SP-49 (cell line): ENCODE results near the genes CCSAP and NUP133.

DNA sequence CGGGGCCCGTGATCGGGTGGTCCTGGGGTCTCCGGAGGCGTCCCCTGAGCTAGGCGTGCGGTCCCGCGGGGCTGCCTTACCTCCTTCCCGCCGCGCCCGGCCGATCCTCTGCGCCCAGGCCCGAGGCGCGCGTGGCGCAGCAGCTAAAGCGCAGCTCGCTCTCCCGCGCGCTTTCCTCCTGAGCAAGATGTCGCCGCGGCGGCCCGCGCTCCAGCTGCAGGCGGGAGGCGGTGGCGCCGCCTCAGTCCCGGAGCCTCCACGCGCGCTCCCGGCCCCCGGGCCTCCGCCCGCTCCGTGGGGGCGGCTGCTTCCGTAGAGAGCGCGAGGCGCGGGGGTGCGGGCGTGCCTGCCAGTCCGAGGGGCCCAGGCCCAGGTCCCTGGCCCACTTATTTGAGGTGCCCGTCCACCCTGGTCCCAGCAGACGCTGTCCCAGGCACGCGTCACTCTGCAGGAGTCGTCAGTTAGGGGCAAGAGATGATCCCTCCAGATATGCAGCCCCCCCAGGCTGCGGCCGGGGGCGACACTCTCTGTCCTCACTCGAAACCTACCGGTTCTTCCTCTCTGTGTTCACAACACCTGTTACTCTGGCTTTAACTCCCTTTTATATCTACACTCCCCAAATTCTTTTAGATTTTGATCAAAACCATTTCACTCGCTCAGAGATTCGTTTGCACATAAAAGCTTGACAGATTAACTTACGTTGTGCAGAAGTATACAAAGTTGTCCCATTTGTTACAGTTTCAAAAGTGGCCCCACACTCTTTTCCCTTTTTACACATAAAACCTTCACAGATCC lies at the start of gene CCSAP:
Gene CCSAP (minus strand): TSS at position 216 of the 795 bp plus-strand sequence.
- PRO-cap: no peak

DNA sequence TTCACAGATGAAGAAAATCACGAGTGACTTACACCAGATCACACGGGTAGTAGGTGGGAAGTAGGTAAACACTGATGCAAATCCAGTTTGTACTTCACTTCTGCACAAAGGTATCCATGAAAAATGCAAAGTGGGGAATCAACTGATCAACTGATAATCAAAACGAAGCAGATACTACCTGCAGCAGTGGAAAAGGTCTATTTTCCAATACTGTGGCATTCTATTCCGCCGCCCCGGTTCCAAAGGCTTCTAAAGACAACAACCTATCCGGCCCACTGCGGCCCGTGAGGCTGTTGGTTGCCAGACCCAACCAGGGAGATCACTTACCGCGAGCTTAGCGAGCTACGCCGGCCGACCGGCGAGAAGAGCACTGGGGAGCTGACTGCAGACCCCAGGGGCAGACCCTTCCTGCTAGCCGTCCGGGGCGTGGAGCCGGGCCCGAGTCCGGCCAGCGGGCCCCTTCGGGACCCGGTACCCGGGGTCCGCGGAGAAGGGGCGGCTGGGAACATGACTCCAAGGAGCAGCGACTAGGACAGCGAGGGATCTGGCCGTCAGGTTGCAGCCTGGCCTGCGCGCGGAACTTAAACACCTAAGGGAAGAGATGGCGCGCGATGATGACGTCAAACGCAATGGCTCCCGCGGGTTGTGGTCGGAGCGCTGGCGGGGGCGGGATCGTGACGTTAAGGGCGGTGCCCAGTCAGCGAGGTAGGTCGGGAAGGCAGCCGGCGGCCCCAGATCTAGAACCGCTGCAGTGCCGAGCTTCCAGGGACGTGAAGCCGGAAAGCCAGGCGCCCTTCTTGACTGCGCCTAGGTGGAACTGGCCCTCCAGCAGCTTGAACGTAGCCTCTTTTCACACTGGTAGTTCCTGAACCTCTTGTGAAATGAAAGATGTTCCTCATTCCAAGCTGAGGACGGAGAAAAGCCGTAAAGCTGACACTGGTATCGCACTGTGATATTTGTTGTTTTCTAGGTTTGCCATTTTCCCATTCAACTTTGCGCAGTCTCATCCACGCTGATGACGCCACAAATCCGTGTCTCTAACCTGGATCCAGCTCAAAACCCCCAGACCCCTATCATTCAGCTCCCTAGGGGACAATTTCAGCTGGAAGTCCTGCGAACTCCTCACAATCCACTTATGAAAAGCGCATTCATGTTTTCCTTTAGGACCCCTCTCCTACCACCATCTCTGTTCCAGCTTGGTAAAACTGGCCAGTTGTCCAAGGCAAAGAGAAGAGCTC lies at the start of gene NUP133:
Gene NUP133 (minus strand): TSS at position 601 of the 1,238 bp plus-strand sequence.
- PRO-cap: bidirectional peak, plus-strand start at position 734 of the sequence, minus-strand start at position 587 of the sequence

DNA sequence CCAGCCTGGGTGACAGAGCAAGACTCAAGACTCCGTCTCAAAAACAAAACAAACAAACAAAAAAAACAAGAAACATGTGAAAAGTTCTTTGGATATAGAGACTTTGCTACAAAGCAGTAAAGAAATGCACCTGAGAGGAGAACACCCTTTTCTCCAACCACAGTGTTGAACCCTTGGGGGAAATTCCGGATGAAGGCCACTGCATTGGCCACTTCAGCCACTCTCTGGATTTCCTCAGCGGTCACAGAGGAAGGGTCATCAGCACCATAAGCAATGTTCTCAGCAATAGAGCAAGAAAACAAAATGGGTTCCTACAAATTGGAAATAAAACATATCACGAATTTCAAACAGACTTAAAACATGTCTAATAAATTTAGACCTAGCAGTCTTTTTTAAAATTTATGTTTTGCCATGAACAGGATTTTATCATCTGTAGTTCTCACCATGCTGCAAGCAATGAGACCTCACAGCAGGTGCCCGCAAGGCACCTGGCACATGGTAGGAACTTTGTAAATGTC lies 17.7 kb upstream of the NUP133 start:
- PRO-cap: no peak

GRCh38 chr1:229696193-229696970 lies 70.3 kb downstream of the URB2 start:
- PRO-cap: no peak

- PRO-cap: no peak
These were observed 218.5 kb downstream of the URB2 start for GRCh38 chr1:229844557-229844940.

DNA sequence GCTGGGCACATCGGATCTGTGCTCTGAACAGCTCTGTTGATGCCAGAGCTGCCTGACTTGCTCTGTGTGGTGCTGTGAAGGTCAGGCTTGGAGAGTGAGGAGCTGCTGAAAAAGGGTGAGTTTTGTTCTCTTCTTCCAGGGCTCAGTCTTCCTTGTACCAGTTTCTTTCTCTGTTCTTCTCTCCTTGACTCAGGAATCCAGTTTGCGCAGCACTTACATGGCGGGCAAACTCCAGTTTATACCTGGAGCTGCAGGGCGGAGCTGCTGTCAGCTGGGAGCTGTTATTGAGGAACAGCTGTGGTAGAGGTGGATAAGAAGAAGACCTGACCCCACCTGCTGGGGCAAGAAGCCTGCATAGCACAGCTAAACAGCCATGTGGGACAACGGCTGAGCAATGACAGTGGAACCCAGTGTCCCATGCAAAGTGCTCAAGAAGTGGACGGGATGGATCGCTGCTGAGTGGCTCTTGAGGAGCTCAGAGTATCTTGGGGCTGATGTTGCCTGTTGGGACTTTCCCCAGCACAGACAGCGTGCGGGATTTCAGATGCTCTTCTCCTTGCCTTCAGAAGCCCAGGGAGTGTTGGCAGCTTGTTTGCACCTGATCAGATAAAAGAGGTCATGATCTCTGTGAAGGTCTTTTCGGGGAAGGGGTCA lies 46.2 kb downstream of the GALNT2 start:
- PRO-cap: no peak

GRCh38 chr1:230113815-230114657 lies 47.0 kb downstream of the GALNT2 start:
- PRO-cap: no peak

DNA sequence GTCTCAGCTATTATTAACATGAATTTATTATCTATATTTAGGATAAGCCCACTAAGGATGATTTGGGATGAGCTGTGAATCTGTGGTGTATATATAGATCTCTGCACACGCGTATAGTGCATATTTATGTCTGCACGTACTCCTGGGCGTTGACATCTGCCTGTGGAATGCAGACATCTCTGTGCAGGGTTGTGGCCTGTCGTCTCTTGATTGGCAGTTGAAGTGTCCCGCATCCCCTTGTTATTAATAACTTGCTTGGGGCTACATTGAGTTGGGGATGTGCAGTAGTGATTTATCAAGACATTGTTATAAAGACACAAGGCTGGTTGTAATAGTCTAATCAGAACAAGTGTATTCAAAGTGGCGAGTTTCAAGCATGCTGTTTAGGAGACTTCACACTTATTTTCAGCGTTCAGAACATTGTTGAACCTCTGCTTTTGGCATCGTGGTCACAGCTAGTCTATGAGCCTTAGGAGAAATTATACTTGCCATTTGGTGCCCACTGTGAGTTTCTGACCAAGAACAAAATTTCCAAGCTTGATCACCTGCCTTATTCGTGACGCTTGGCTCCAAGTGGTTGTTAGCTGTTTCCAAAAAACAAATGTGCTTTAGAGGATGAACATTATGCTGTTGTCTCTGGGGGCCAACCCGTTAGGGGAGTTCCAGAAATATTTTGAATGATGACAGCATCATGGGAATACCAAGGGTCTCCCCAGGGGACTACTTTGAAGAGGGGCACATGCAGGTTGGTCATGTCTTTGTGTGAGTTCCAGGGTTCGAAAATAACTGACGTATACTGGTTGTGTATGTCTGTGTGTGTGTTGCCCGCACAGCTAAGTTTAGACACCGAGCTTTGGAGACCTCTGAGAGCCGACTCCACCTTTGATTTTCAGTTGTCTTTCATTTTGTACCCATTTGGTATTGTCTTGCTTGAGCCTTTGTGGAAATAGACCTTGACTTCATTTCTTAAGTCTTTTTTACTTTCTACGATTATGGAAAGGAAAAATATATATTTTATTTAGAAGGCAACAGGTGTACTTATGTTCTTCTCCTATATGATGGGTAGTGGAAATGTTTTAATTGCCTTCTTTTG lies 56.0 kb downstream of the GALNT2 start:
- PRO-cap: no peak

GRCh38 chr1:230153320-230154604 lies 86.7 kb downstream of the GALNT2 start:
- PRO-cap: no peak

GRCh38 chr1:230176627-230177470 lies 109.8 kb downstream of the GALNT2 start:
- PRO-cap: no peak

GRCh38 chr1:230299318-230300104 lies 126.6 kb downstream of the PGBD5 start:
- PRO-cap: no peak

- PRO-cap: no peak
These were observed 4.8 kb downstream of the PGBD5 start for GRCh38 chr1:230421346-230421802.

DNA sequence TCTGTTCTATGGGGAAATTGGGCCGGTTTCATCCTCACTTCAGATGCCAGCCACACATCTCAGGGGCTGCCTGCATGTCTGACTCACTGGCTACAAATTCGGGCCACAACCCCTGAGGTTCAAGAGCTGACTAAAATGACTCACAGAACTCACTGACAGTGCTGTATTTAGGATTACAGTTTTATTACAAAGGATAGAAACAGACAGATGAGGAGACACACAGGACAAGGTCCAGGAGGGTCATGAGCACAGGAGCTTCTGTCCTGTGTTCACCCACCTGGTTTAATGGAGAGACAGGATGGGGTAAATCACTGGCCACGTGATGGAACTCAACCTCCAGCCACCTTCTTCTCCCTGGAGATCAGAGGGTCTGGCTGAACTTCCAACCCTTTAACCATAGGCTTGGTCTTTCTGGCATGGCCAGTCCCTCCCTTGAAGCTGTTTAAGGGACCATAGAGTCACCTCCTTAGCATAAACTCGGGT lies 83.7 kb upstream of the PGBD5 start:
- PRO-cap: no peak

DNA sequence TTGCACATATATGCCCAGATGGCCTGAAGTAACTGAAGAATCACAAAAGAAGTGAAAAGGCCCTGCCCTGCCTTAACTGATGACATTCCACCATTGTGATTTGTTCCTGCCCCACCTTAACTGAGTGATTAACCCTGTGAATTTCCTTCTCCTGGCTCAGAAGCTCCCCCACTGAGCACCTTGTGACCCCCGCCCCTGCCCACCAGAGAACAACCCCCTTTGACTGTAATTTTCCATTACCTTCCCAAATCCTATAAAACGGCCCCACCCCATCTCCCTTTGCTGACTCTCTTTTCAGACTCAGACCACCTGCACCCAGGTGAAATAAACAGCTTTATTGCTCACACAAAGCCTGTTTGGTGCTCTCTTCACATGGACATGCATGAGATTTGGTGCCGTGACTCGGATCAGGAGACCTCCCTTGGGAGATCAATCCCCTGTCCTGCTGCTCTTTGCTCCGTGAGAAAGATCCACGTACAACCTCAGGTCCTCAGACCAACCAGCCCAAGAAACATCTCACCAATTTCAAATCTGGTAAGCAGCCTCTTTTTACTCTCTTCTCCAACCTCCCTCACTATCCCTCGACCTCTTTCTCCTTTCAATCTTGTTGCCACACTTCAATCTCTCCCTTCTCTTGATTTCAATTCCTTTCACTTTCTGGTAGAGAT lies 40.9 kb upstream of the COG2 start:
- PRO-cap: no peak

- PRO-cap: no peak
These were observed 32.3 kb downstream of the AGT start for GRCh38 chr1:230681388-230682185.

GRCh38 chr1:230739802-230740210 lies 7.4 kb upstream of the CAPN9 start:
- PRO-cap: no peak

DNA sequence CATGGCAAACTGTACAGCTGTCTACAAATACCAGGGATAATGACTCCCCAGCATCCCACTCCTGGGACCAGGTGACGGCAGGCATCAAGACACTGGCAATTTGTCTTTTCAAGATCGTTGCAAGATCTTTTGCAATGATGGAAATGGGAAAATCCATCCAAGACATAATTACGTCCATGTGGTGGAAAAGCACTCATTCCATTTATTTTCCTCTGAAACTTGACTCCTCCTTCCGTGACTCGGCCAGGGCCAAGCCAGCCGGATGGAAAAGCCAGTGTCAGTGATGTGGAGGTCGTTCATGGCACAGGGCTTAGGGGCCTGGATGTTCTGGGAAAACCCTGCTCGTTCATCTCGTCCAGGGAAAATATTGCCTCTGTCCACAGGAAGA lies 46.3 kb downstream of the C1orf198 start:
- PRO-cap: no peak

DNA sequence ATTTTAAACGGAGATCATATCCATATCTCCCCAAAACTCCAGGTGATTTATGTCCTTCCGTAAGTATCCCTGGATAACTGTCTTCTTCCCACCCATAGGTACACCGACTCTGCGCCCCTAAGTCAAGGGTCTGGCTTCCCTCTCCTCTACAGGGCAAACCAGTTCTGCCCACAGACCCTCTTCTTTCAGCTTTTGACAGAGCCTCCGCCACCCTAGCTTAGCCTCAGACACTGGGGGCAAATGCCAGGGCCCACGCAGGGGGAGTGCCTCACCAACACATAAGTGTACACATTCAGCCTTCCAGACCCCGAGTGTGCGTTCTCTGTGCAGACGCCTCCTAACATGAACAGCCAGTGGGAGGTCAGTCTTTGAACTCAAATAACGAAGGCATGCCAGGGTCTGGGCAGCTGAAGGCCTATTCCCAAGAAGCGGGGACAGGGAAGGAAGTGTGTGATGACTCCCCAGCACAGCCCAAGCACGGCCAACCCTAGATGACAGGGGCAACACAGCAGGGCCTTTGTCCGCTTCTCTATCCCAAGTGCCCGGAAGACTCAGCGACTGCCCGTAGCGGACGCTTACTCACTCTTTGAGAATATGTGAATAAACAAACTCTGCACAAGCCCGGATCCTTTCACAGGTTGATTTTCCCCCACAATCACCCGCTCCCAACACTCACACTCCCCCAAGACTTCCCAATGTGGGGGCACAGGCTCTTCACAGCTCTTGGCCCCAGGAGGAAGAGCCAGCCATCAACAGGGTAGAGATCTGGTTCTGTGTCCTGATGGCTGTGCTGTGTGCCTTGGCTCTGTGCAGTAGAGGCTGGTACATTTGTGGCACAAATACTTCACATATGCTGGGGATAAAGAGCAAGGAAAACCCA lies 11.3 kb downstream of the C1orf198 start:
- PRO-cap: no peak

- PRO-cap: no peak
These were observed 1.9 kb downstream of the C1orf198 start for GRCh38 chr1:230866139-230867014.

DNA sequence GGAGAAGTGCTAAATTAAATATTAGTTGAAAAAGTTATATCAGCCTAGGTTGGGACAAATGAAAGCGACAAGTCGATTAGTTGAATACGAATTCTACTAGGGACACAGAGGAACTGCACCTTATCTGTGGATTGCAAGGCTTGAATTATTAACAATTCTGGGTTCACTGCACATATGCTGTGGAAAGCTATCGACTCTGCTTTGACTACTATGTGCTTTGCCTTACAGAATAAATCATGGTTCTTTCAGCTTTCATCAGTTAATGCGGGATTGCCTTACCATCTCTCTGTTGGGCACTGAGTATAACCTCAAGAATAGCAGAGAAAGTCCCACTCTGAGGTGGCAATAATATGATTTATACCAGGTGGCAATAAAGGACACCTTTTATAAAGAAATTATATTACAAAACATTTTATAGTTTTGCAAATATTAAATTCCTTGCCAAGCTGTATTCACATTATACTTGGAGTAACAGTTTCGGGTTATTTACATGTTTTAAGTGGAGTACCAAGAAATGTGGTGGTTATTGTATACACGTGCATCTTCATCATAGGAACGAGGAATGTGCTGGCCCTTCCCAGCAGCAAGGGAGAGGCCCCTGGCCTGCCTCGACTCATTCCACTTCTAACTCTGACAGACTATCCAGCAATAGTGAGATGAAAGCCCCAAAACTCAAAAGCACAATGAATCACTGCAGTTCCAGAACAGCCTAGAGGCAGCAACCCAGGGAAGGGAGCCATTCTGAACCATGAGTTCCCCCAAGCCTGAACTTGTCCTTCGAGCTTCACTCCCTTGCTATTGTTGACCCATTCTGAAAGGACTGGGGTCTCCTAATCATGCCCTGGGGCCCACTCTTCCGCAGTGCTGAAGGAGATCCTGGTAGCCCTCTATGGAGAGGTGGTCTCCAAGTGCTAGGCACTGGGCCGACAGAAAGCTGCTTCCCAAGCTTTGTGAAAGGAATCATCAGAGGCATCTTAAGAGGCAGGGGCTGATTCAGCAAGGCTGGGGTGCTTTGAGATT lies 23.2 kb downstream of the FAM89A start:
- PRO-cap: no peak